HCT116 (cell line): ENCODE results near the genes ACP6, GJA8, NBPF14, NUDT4B, H3C13 and H2AC21.

- RRBS: no CpG with 5 or more reads among the region's 4 CpGs
Measured at GRCh38 chr1:147516173-147516795, 25.0 kb upstream of the BCL9 start.

- RRBS: no CpG with 5 or more reads among the region's 10 CpGs
Measured at GRCh38 chr1:147544747-147545555, 3.6 kb downstream of the BCL9 start.

- RRBS: 3% methylated on average over 2 of the region's 9 CpGs
Measured at GRCh38 chr1:147640764-147641224, 29.5 kb downstream of the ACP6 start.

DNA sequence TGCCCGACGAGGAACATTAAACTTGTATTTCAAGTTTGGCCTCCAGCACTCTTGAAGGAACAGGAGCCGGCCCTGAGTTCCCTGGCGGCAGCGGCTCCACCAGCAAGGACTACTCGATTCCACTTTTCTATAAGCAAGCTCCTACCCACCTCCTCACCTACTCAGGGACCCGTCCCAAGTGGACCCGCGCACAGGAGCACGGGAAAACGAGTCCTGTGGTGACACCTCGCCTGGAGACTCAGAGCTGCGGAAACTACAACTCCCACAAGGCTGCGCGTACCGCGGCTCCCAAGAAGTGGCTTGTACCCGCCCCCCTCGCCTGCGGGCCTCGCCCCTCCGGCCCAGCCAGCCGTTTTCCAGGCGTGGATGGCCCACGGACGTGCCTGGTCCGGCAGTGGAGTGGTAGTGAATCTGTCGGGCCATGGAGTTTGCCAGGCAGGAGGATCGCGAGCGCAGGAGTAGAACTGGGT, at the start of gene ACP6:
Gene ACP6 (minus strand): TSS at position 181 of the 470 bp plus-strand sequence.
- RRBS: 2% methylated on average over 8 of the region's 31 CpGs

DNA sequence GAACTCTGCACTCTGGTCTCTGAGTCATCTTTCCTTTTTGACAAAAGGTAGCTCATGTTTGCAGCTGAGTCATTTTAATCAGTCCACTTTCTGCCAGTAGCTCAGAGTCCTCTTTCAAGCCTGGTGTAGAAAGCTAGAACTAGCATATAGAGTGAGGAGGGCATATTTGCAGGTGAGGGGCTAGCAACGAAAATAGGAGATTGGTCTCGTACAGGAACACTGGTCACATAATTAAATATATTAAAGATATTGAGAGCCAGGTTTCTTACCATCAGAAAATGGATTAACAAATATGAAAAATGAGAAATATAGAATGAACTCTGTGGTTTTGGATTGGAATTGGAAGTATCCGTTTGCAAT, 51.3 kb upstream of the GJA8 start:
- RRBS: no CpG with 5 or more reads among the region's 3 CpGs

DNA sequence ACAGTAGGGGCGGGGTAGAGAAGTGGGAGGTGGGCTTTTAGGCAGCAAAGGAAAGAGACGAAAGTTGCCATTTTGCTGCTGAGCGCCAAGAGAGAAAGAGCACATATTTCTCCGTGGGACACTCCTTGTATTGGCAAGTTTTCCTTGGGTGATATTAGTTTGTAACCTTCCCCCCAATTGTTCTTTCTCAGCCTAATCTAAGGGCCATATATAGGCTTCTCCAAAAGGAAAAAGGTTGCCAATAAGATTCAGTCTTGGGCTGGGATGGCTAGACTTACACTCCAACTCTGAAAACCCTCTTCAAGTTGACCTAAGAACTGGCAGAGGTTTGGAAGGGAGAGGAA, at the start of gene GJA8:
Gene GJA8 (plus strand): TSS at position 67 of the 344 bp plus-strand sequence.
- RRBS: no CpG with 5 or more reads among the region's 4 CpGs

- RRBS: no CpG with 5 or more reads among the region's 8 CpGs
Measured at GRCh38 chr1:148155286-148156312, 3.5 kb upstream of the NBPF11 start.

- RRBS: 93% methylated on average over 3 of the region's 68 CpGs
Measured at GRCh38 chr1:148245921-148247020, 94.2 kb upstream of the NBPF11 start.

GRCh38 chr1:148362032-148363030, 120.8 kb downstream of the PPIAL4G start:
- RRBS: no CpG with 5 or more reads among the region's 45 CpGs

GRCh38 chr1:148522073-148522496, 39.0 kb upstream of the PPIAL4G start:
- RRBS: no CpG with 5 or more reads among the region's 23 CpGs

GRCh38 chr1:148595663-148596178, at the start of gene NBPF14:
Gene NBPF14 (minus strand): TSS chr1:148596011.
- RRBS: no CpG with 5 or more reads among the region's 7 CpGs

- RRBS: no CpG with 5 or more reads among the region's 60 CpGs
Measured at GRCh38 chr1:148748452-148749005, at the start of gene NUDT4B. Gene NUDT4B (plus strand): TSS chr1:148748774.

- RRBS: 78% methylated on average over 7 of the region's 16 CpGs
Measured at GRCh38 chr1:148889372-148889735, 45.1 kb downstream of the PDE4DIP start.

GRCh38 chr1:149285451-149286056, 104.9 kb upstream of the NOTCH2NLC start:
- RRBS: no CpG with 5 or more reads among the region's 48 CpGs

- RRBS: no CpG with 5 or more reads among the region's 51 CpGs
Measured at GRCh38 chr1:149558344-149559031, 25.2 kb upstream of the PPIAL4C start.

DNA sequence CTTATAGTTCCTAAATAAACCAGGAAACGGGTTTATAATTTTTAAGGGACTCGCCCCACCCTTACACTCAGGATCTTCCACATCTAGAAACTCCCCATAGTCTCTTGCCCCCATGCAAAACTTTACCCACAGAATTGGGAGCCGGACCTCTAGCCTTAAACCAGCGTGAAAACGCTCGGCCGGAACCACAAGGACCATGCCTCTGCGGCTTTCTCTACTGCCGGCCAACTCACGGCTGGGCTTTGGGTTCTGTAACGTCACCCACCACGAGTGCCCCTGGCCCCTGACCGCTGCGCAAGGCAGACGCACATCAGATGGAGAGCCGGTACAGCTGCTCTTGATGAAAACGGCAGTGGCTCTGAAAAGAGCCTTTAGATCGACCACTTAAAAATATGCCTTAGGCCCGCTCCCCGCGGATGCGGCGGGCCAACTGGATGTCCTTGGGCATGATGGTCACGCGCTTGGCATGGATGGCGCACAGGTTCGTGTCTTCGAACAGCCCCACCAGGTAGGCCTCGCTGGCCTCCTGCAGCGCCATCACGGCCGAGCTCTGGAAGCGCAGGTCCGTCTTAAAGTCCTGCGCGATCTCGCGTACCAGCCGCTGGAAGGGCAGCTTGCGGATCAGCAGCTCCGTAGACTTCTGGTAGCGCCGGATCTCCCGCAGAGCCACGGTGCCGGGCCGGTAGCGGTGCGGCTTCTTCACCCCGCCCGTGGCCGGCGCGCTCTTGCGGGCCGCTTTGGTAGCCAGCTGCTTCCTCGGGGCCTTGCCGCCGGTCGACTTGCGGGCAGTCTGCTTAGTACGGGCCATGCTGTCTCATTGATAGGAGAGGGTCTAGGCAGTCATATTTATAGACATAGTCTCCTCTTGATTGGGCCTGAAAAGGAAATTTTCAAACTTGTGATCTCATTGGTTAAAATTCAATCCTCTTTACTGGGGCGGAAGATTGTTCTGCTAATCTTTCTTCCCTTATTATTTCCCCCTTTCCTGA, at the start of gene H3C13:
Gene H3C13 (minus strand): TSS at position 820 of the 989 bp plus-strand sequence.
- RRBS: no CpG with 5 or more reads among the region's 63 CpGs

DNA sequence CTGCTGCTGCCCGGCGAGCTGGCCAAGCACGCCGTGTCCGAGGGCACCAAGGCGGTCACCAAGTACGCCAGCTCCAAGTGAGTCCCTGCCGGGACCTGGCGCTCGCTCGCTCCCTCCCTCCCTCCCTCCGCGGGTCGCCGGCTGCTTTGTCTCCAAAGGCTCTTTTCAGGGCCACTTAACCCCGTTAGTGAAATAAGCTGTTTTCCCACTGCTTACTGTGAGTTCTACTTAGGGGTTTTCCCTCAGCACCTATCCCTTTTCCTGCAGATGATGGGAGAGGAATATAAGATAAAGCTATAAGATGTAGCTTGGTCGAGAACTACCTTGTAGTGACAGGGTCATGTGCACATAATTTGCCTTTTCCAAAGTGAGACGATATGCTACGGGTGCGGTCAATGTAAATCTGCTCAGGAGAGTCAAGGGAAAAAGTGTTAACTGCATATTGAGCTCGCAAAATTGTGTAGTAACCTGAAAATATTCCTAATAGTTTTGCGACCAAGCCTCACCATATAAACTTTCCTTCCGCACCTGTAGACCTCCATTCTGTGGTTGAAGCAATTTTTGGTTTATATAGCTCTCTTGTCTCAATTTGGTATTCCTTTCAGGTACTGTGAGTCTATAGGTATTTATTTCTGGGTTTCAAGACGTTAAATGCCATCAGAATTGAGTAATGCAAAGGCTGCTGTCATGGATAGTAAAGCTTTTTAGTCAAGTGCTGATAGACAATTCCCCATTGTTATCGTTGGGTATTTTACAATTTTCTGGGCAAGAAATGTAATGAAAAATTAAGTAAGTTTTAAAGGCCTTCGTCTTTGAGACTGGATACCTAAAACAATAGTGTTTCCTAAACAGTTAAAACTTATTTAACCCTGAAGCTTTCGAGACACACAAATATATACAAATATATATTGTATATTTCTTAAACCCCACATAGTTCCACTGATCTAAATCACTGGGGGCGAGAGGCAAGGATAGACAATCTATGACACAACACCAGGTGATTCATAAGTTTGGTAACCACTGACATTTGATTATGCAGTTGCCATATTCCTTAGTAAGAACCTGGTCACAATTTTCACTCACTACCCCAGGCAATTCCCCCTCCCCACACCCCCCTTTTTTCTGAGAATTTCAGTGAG, 1.2 kb upstream of the H2AC18 start:
- RRBS: no CpG with 5 or more reads among the region's 28 CpGs

DNA sequence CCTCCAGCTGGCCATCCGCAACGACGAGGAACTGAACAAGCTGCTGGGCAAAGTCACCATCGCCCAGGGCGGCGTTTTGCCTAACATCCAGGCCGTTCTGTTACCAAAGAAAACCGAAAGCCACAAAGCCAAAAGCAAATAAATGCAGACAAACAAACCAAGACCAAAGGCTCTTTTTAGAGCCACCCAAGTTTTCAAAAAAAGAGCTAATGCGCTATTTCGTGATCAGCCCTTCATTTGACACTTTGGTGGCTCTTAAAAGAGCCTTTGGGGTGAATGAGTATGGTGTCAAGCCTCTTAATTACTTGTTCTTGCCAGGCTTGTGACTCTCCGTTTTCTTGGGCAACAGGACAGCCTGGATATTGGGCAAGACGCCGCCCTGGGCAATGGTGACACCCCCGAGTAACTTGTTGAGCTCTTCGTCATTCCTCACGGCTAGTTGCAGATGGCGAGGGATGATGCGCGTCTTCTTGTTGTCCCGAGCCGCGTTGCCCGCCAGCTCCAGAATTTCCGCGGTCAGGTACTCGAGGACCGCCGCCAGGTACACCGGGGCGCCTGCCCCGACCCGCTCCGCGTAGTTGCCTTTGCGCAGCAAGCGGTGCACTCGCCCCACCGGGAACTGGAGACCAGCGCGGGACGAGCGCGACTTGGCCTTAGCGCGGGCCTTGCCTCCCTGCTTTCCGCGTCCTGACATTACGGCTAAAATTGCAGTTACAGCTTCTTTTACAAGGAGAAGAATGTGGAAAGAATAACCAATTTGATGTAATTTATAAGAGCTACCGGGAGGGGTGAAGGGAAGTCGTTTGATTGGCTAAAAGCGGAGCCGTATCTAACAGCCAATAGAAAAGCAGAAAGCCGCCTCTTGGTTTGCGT, at the start of gene H2AC21:
Gene H2AC21 (minus strand): TSS at position 743 of the 873 bp plus-strand sequence.
- RRBS: no CpG with 5 or more reads among the region's 54 CpGs

DNA sequence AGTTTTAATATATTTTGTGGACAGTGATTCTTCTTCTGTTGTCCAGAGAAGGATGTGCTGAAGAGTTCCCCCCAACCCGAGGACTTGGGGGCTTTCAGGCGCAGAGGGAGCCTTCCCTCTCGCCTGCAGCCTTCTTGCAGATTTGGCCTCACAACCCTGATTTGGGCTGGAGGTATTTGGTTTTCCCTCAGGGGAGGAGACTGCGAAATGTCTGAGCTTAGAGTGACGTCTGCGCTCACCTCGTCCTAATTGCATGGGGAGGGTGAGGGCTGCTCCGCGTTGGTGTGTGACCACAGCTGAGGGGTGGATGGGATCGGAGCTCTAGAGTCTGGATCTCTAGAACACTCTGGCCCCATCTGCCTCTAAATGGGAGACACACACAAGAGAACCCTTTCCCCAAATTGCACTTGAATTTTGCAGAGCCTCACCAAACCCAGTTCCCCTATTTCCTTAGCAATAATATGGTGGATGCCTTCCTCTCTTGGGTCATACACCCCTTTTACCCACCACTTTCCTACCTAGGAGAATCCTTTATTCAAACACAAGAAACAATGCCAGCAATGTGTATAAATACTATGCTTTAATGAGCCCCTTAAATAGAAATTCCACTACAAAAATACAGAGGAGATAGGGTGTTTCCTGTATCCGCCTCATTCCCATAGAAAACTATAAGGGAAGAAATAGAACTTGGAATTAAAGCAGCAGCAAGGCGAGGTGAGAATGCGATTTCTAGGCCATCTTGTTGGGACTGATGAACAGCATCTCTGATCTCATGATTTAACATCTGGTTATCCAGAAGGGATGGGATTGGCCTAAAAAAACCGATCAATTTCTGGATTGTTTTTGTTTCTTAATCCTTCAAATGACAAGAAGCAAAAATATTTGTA, 730 bp upstream of the SF3B4 start:
- RRBS: no CpG with 5 or more reads among the region's 14 CpGs

GRCh38 chr1:149981079-149981599, 29.4 kb downstream of the OTUD7B start:
- RRBS: no CpG with 5 or more reads among the region's 2 CpGs